ENCODE measurements around the gene GLI2.

- PRO-cap: no peak
- RRBS, 2 experiments: no CpG with 5 or more reads among the region's 17 CpGs
These were observed 13.9 kb upstream of the RALB start for GRCh38 chr2:120238591-120239322.

GRCh38 chr2:120252244-120252750, 355 bp upstream of the RALB start:
- PRO-cap: no peak
- RRBS, 2 experiments: no CpG with 5 or more reads among the region's 32 CpGs

- PRO-cap: no peak
- RRBS, 2 experiments: 33% methylated on average over 5 of the region's 15 CpGs; no CpG with 5 or more reads in 1 of the 2 experiments
These were observed 3.0 kb downstream of the INHBB start for GRCh38 chr2:120348966-120349337.

- PRO-cap: unidirectional peak, plus-strand start at chr2:120735934
- RRBS, 2 experiments: 2 to 3% methylated on average over 47 of the region's 109 CpGs
These were observed at the start of gene GLI2 for GRCh38 chr2:120735366-120736411. TSS of gene GLI2 (plus strand) at chr2:120735868.

- PRO-cap: bidirectional peak, plus-strand start at chr2:120737869, minus-strand start at chr2:120737661
- RRBS, 2 experiments: 1 to 4% methylated on average over 10 of the region's 32 CpGs
These were observed 2.1 kb downstream of the GLI2 start for GRCh38 chr2:120737493-120738399.

- PRO-cap: no peak
- RRBS, 2 experiments: no CpG with 5 or more reads among the region's 1 CpG
These were observed 2.8 kb downstream of the GLI2 start for GRCh38 chr2:120738542-120738705.

- PRO-cap: no peak
- RRBS, 2 experiments: no CpG with 5 or more reads among the region's 2 CpGs
These were observed 121.8 kb downstream of the GLI2 start for GRCh38 chr2:120857507-120857772.

DNA sequence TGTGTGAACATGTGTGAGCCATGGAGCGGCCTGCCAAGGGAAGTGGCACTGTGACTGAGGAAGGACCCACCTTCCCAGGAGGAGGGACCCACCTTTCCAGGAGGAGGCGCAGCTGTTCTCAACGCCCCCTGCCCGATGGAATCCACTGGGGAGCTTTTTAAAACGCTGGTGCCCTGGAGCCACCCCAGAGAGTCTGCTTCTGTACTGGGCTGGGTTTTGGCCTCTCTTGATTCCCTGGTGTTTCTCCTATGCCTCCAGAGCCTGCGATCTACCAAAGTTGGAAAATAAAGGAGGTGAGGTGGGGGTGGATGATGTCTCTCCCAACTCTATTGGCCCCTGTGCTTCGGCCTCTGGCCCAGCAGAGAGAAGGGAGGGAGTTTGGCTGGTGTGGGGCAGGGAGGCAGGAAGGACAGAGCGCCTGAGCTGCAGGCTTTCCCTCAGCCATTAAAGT, 168.9 kb downstream of the GLI2 start:
- PRO-cap: no peak
- RRBS, 2 experiments: no CpG with 5 or more reads among the region's 8 CpGs

DNA sequence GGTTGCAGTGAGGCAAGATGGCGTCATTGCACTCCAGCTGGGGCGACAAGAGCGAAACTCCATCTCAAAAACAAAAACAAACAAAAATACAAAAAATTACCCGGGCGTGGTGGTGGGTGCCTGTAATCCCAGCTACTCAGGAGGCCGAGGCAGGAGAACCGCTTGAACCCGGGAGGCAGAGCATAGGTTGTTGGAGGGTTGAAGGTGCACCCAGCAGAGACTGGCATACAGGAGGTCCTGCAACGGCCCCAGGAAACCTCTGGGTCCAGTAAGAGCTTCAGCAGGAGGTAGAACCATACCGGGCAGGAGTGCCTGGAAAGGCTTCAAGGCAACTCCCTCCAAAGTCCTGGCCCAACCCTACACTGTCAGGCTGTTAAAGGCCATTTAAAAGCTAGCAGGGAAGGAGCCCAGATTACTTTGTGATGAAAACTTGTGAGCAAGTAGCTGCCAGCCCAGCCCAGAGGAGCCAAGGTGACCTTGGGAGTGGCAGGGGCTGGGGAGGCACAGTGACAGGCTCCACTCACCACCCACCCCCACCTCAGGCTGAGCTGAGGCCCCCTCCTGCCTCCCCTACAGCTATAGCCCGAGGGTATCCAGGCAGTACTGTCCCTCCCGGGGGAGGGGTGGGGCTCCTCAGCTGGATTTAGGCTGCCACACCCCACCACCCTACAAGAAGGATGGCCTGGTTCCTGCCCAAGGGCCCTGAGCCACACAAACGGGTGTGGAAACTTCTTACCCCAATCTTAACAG, 28.1 kb downstream of the TFCP2L1 start:
- PRO-cap: no peak
- RRBS, 2 experiments: 100% methylated on average over 1 of the region's 13 CpGs; no CpG with 5 or more reads in 1 of the 2 experiments

- PRO-cap: no peak
- RRBS, 2 experiments: no CpG with 5 or more reads among the region's 5 CpGs
These were observed 11.8 kb downstream of the TFCP2L1 start for GRCh38 chr2:121273166-121273672.

- PRO-cap: no peak
- RRBS, 2 experiments: no CpG with 5 or more reads among the region's 10 CpGs
These were observed 62.0 kb upstream of the TFCP2L1 start for GRCh38 chr2:121346838-121347578.

DNA sequence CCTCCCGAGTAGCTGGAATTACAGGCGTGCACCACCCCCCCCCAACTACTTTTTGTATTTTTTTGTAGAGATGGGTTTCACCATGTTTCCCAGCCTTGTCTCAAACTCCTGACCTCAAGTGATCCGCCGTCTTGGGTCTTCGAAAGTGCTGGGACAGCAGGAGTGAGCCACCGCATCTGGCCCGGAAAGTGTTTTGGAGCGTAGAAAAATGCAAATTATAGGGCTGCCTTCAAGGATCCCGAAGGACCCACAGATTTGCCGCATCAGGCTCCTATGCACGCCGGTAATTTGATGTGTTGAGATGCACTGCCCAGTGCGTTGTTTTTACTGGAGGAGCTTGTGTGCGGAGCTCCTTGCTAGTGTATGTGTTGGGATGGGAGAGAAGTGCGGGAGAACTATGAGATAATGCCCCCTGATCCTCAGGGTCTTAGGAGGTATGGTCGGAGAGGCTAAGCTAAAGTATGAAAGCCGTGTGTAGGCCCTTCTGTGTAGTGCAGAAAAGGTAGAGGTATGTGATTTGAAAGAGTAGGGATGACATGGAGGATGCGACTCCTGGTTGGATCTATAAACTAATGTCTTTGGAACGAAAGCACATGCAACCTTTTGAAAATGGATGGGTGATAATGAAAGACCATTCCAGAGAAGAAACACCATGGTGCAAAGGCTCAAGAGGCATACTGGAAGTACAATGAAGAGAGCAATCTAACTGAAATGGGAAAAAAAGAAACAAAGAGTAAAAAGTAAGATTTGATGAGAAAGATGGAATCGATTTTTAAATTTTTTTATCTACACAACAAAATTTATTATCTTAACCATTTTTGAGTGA, 1.4 kb upstream of the CLASP1 start:
- PRO-cap: no peak
- RRBS, 2 experiments: 2 to 15% methylated on average over 2 to 5 of the region's 20 CpGs

- PRO-cap: no peak
- RRBS, 2 experiments: no CpG with 5 or more reads among the region's 4 CpGs
These were observed 12.8 kb downstream of the TSN start for GRCh38 chr2:121768193-121768680.

DNA sequence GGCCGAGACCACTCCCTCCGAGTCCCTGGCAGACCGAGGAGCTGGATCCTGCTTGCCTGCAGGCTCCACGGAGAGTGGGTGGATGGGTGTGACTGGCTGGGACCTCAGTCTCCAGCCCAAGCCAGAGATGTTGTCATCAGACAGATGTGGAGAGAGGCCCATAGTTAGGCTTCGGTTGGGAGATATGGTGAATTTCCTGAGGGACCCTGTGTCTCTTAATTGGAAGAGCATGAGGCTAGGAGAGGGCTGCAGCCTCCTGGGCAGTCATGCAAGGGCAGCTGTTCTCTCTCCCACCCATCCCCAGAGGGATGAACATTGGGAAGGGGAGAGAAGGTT, 76.5 kb downstream of the TSN start:
- PRO-cap: no peak
- RRBS, 2 experiments: no CpG with 5 or more reads among the region's 5 CpGs

- PRO-cap: no peak
- RRBS, 2 experiments: no CpG with 5 or more reads among the region's 4 CpGs
These were observed 111.9 kb downstream of the TSN start for GRCh38 chr2:121867389-121867759.

DNA sequence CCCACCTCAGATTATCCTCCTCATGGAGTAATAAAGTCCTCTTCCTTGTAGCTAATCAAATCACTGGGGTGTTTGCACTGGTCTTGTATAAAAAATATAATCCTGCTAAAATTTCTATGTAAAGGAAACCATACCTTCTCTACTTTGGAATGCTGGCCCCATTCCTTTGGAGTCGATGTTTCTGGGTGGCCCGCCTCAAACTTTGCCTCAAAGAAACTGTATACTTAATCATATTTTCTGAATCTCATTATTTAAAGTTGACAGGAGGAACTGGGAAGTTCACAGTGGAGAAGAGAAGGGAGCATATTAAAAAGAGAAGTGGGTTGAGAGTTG, 790.6 kb downstream of the TSN start:
- PRO-cap: no peak
- RRBS, 2 experiments: no CpG with 5 or more reads among the region's 2 CpGs

DNA sequence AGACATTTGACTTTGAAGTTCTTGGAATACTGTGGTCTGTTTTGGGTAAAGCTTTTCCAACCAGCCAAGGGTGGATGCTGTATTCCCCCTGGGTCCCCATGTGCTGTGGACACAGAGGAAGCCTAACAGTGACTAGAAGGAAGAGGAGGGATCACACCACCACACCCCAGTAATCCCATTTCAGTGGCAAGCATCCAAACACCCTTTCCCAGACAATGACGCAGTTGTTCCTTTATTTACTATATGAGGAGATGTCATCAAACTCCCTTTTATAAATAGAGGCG, 959.5 kb upstream of the GYPC start:
- PRO-cap: no peak
- RRBS, 2 experiments: no CpG with 5 or more reads among the region's 2 CpGs

DNA sequence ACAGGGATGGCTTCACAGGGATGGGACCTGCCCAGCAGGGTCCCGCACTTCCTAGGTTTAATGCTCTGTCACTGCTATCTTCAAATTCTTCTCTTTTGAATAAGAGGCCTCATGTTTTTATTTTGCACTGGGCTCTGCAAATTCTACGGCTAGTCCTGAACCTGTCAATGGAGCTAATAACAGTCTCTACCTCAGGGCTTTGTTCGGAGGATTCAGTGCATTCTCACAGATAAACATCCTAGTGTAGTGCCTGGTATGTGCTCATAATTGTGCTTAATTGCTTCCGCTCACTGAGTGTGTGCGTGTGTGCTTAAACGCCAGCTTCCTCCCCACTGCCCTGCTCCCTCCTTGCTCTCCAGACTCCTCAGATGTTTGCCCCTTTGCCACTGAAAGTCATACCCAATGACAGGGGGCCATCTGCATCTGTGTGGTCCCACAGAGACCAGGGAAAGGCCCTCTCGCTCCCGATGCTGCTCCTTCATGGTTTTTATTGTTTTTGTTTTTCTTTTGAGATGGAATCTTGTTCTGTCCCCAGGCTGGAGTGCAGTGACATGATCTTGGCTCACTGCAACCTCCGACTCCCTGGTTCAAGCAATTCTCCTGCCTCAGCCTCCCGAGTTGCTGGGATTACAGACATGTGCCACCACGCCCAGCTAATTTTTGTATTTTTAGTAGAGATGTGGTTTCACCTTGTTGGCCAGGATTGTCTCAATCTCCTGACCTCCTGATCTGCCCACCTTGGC, 6.8 kb downstream of the GYPC start:
- PRO-cap: no peak
- RRBS, 2 experiments: no CpG with 5 or more reads among the region's 11 CpGs

DNA sequence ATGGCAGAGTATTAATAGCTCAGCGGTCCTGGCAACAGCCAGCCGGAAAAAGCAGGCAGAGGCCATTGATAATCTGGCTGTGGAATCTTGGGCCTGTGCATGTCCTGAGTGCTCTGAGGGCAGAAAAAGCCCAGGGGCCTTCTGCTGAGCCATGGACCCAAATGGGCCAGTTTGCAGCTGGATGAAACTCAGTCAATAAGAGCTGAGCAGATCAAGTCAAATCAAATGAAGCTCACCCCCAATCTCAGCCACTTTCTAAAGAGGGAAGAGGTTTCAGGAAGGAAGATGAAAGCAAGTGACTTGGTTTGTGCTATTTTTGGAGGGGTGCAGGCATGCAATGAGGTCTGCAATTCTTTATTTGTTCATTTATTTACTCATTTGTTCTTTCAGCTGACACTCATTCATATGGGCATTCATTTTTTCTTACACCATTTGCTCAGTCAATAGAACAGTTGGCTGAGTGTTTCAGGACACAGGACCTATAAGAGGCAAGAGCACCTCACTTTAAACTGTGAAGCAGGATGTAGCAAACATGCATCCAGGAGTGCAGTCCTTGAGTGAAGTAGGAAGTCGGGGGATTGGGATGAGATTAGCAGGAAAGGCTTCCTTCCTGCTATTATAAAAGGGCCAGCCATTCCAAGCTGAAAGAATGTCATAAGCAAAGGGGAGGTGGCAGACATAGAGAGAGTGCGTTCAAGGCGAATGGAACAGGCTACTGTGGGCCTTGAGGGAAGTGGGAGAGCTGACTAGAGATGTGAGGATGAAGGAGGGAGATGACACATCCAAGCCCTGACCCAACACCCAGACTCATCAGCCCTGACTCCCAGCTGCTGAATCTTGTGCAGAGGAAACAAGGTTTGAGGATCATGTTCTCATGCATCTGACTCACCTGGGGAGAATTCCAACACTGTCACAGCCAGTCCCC, 63.7 kb downstream of the GYPC start:
- PRO-cap: no peak
- RRBS, 2 experiments: no CpG with 5 or more reads among the region's 5 CpGs

DNA sequence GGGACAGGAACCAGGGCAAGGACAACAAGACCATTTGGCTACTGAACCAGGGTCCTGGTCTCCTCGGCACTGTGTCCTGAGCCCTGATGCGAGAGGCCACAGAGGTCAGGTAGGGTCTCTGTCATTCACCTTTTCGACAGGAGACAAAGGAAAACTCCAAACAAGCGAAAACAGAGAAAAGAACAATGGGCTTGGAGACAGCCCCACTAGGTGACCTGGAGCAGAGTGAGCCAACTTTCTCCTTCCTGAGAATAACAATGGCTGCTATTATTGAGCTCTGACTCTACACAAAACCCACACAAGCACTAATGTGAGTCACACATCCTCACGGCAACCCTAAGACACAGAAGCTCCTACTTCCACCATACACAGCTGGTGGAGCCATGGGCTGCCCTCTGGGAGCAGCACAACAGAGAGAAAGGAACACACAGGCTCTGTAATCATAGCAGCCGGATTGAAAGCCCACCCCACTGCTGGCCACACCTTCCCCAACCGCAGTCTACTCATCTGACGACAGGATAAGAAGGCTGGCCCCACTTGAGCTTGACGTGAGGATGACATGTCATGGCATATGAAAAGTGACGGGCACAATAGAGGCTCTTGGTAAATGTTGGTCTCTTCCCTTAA, 67.2 kb upstream of the TEX51 start:
- PRO-cap: no peak
- RRBS, 2 experiments: no CpG with 5 or more reads among the region's 10 CpGs

Measured in astrocyte (in vitro differentiated cells and primary cell).